Cardiac atrium fibroblast (primary cell): ENCODE measurements around the genes SLITRK1 and GPC6.

DNA sequence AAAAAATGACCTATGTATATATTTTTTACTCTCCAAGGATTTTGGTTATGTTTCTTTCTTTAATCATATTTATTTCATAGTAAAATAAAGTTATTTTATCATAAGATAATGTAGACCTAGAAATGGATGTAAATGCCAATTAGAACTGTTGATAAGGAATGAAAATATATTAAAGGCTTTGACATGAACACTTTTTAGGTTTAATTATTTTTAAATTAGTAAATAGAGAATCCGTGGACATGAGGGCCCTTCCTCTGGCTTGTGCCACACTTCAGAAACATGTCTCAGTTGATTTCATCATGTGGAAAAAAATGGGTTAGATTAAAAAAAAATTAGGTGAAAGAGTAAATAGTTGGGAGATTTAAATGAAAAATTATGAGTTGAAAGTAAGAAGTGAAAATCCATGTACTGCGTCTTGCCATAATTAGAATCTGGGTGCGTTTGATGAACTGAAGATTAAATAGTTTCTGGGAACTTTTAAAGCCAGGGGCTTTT is 61.7 kb upstream of the EDNRB start:
- RAMPAGE, long total RNA = no peak

DNA sequence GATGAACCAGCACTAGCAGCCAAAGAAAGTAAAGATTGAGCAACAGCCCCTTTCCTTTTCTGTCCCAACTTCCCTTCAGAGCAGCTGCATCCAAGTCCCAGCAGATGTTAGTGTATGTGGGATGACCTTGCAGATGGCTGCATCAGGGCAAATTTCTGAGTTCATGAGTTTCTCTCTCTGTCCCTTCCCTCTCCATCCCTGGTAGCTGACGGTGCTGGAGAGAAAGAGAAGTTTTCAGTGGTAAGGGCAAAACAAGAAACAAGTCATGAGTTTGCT is 183.6 kb upstream of the EDNRB start:
- RAMPAGE, long total RNA = no peak

GRCh38 chr13:78602732-78603294 is 539 bp downstream of the POU4F1 start:
- RAMPAGE, long total RNA = no peak

DNA sequence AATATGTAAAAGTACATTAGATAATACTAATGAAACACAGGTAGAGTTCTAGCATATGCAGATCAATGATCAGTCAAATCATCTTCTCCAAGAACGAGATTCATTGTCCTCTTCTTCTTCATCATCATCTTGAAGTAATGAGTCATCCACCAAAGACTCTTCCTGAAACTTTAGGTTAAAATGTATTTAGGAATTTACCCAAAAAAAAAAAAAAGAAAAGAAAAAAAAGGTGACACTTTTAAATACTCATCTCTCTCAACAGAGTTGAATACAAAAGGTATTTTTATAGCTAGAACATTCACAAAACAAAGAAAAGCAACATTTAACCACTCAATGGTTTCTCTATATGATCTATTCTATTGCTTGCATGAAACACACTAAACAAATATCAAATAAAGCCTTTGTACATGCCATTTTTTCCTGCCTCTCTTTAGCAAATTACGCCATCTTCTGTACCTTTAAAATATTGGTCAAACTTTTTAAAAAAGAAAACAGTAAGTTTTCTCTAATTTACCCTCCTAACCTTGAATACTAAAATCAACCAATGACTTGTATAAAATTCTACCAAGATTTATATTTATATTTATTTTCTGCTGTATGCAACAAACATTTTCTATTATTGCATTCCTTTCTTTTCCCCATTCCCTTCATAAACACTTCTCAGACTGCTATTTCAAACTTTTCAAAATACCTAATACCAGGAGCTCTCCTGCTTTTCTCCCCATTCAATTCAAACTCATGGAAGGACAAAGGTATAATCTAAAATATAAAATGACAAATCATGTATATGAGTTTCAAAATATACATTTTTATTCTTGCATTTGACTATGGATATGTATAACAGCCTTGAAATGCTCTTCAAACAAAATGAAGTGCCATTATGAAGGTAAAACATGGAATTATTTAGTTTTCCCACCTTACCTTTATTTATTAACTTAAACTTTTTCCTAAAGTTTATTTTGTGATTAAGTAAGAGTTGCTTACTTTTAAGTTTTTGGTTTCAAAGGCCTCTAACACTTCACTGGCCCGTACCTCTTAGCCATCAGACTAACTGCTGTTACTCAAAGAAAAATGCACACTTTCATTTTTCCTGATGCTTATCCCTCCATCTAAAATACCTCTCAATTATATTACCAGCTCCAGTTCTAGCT is 85.1 kb downstream of the RBM26 start:
- RAMPAGE, long total RNA = no peak

DNA sequence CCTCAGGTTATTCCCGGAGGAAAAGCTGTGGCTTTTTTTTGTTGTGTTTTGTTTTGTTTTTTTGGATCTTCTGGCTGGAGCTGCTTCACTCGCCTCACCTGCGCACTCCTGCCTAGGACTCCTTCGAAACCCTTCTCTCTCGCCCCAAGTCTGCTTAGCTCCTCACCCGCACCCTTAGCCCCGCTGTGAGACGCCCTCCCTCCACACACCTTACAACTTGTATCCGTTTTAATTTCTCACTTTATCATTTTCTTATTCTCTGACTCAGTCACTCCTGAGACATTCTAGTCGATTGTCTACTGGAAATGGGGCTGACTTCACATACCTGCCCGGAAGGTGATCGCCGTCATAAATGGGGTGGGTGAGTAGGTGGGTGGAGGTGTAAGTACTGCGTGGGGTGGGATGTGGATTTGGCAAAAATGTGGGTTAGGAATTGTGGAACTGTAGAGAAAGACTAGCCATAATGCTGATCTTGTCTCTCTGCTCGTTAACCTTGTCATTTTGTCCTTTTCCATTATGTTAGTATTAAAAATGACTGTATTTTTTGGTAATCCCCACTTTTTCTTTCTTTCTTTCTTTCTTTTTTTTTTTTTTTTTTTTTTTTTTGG is 739 bp downstream of the NDFIP2 start:
- RAMPAGE, long total RNA = no peak

- RAMPAGE, long total RNA = no peak
These were observed 183.0 kb downstream of the NDFIP2 start for GRCh38 chr13:79663937-79664329.

DNA sequence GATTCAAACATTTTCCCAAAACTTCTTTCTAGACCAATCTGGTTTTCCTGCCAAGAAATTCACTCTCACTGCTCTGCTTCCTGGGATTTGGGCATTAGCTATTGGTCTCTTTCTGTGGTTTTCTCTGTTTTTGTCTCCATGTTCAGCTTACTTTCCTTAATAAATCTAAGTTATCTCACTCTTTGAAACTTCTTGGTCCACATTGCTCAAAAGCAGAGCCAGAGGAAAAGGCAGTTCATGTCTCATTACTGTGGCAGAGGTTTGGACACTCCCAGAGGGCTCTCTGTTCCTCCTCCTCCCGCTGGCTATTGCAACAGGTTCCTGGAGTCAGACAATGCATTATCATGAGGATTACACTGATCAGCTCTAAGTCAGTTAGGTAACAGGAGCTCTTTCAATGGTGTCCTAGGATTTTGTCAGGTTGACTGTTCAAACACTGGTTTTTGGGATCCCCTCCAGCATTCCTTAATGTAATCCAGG is 298.8 kb downstream of the NDFIP2 start:
- RAMPAGE, long total RNA = no peak

GRCh38 chr13:79861735-79862305 is 380.9 kb downstream of the NDFIP2 start:
- RAMPAGE, long total RNA = no peak

DNA sequence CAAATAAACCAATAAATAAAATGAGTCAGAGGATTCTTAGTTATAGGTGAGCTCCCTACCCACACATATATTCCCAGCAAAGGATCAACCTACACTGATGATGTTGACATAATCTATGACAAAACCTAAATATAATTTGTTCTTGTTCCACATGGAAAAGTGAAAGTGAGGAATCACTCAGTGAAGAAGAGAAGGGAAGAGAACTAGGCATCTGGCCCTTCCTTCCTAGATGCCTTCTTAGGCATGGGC is 27.0 kb downstream of the SPRY2 start:
- RAMPAGE, long total RNA = no peak

DNA sequence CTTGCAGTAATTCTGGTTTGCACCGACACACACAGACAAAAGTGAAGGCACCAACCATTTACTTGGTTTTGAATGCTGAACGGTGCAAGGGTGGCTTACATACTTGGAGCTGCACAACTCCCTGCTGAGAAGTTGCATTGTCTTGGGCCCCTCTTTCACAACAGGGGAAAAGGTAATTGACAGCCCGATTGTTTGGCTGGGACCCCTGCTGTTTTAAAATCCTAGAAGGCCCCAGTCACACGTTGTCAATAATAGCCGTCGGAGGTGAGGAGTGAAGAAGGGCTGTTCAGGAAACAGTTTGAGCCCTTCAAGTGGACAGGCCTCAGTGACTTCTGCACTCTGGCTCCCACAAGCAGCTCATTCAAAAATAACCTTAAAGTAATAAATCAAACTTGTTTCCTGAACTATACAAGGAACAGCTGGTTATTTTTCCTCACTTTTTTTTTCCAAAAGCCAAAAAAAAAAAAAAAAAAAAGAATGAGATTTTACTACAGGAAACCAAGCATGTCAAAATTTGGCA is 18.9 kb upstream of the SPRY2 start:
- RAMPAGE, long total RNA = no peak

- RAMPAGE, long total RNA = no peak
These were observed 313.6 kb upstream of the SPRY2 start for GRCh38 chr13:80654511-80654906.

DNA sequence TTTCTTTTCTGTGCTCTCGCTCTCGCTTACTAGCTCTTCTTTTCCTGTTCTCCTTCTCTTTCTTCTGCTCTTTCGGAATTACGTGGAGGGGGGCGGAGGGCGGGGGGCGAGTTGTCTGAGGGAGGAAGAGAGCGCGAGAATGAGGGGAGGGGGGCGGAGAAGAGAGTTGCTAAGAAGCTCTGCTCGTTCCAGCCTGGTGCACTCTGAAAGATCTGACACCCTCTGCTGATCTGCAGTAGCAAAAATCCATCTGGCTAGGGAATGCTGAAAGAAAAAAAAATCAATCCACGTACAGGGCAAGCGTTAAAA is at the start of gene SLITRK1:
Gene SLITRK1, minus strand, starts transcription at position 217 of the 309 bp plus-strand sequence.
- RAMPAGE, long total RNA = no peak

GRCh38 chr13:84649819-84650178 is 767.5 kb upstream of the SLITRK1 start:
- RAMPAGE, long total RNA = no peak

GRCh38 chr13:85483472-85483671 is 315.8 kb downstream of the SLITRK6 start:
- RAMPAGE, long total RNA = no peak

DNA sequence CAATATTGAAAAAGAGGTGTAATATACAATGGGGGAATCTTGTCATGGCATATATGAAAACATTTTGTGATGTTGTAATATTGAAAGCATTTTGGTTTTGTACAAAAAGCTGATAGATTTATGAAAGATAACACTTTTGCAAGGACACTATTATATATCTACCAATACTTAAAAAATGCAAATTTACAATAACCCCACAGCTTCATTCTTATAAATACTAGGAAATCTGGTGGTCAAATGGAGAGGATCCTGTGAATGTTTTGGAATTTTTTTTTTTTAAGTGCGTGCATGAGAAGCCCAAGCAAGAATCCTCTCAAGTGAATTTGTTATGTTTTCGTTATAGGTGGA is 1263.0 kb downstream of the SLITRK5 start:
- RAMPAGE, long total RNA = no peak

GRCh38 chr13:91353517-91354085 is 44.8 kb upstream of the GPC5 start:
- RAMPAGE, long total RNA = no peak

DNA sequence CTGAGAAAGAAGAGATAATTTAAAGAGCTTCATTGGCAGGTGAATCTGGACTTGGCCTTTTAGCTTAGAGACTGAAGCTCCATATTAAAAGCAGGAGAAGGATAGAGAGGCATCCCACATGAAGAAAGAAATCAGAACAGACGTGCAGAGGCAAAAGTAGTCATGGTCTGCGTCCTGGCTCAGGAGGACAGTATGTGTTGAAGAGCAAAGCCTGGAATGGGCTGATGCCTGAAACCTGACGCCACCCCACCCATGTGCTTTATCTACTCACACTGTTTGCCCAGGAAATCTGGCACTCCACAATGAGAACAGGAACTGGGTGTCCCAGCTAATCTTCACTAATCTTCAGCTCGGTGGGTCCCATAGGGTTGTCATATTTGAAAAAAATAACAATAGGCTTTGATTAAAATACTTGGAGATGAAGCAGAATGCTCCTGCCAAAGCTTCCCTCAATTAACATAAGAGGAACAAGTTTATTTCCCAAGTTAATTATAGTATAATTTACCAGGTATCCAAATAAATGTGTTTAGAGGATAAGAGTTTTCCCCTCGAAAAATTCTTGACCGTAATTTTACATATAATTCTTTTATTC is 549.0 kb upstream of the GPC6 start:
- RAMPAGE, long total RNA = no peak

- RAMPAGE, long total RNA = no peak
These were observed 474.1 kb upstream of the GPC6 start for GRCh38 chr13:92752375-92752971.

DNA sequence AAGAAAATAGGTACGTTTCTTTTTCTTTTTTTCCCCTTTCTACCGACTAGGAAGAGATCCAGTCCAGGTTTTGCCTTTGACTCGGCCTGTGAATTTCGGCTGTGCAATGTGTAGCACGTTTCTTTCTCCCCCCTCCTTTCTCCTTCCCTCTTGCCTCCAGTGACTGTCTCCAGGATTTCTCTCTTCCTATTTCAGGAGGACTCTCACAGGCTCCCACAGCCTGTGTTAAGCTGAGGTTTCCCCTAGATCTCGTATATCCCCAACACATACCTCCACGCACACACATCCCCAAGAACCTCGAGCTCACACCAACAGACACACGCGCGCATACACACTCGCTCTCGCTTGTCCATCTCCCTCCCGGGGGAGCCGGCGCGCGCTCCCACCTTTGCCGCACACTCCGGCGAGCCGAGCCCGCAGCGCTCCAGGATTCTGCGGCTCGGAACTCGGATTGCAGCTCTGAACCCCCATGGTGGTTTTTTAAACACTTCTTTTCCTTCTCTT is at the start of gene GPC6:
Gene GPC6, plus strand, starts transcription at position 135 of the 504 bp plus-strand sequence.
- RAMPAGE, long total RNA = no peak

- RAMPAGE, long total RNA = no peak
These were observed 114.9 kb downstream of the GPC6 start for GRCh38 chr13:93341482-93341842.